Foreskin keratinocyte (primary cell): Measurements from ENCODE around the gene HOOK1.

- RAMPAGE, total RNA = no peak
Observed at GRCh38 chr1:57309549-57310142, 114.2 kb downstream of the DAB1 start.

DNA sequence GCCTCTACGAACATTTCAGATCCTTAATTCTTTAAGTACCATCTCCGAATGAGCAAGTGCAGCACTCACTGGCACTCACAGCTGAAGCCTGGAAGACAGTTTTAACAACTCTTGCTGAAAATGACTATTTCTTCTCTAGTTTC lies 1.0 kb downstream of the OMA1 start:
- RAMPAGE, total RNA = no peak

GRCh38 chr1:58784982-58785423 lies 1.2 kb upstream of the JUN start:
- RAMPAGE, total RNA = no peak

GRCh38 chr1:58886622-58887065 lies 102.8 kb upstream of the JUN start:
- RAMPAGE, total RNA = no peak

DNA sequence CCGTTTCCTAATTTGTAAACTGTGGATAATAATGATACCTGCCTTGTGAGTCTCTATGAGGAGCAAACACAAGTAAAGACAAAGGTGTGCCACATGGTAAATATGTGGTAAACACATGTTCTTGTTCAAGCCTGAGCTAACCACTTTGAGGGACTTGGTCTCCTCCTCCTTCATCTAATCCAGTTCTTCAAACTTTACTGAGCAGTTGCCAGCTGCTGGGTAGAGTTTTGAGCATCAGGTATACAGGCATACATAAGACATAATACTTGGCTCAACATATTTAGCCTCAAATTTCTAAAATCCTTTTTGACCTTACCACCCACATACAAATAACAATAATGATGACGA lies 158.2 kb upstream of the JUN start:
- RAMPAGE, total RNA = no peak

GRCh38 chr1:59015614-59016246 lies 231.9 kb upstream of the JUN start:
- RAMPAGE, total RNA = no peak

DNA sequence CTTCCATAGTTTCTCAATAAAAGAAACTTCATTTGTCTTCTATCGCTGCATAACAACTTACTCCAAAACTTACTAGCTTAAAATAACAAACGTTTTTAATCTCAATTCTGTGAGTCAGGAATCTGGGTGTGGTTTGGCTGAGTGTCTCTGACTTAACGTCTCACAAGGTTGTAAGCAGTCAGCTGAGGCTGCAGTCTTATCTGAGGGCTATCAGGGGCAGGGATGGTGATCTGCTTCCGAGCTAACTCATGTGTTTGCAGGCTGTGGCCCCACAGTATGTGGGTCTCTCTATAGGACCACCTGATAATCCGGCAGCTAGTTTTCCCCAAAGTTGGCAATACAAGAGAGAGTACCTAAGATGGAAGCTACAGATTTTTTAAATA lies 234.2 kb upstream of the FGGY start:
- RAMPAGE, total RNA = no peak

- RAMPAGE, total RNA = no peak
Observed at GRCh38 chr1:59141189-59141581, 155.7 kb upstream of the FGGY start.

- RAMPAGE, total RNA = no peak
Observed at GRCh38 chr1:59367527-59368255, 70.8 kb downstream of the FGGY start.

- RAMPAGE, total RNA = no peak
Observed at GRCh38 chr1:59444993-59445608, 148.2 kb downstream of the FGGY start.

DNA sequence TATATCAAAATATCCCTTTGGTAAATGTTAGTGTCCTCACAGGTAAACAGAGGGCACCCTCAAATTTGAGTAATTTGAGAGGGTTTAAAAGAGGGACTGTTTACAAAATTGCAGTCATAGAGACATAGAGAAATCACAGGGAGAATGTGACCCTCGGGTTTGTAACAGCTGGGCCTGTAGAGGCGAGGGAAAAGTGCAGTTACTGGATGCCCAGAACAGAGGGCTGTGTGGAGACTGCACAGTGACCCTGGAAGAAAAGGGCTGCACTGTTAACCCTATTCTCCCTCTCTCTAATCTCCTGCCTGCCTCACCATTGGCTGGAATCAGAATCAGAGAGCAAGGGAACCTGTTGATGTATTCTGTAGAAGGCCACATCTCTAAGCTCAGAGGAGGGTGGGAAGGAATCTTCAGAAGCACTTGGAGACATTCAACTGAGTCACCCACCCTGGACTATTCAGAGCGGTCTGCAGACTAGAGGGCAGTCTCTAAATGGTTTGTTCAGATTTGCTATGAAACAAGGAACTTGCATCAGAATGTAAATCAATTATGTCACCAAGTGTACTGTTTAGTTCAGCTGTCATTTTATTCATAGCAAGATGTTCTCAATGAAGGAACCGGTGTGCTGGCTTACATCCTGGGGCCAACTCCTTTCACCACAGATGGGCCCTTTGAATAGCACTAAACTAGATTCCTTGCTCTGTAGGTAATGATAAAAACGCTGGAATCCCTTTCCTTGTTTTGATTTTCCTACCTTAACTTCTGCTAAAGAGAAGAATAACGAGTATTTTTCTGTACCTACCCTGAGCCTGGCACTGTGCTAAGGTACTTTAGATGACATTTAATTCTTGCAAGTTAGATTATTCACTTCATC lies 132.2 kb upstream of the HOOK1 start:
- RAMPAGE, total RNA = no peak

GRCh38 chr1:59692482-59692908 lies 122.3 kb upstream of the HOOK1 start:
- RAMPAGE, total RNA = no peak

DNA sequence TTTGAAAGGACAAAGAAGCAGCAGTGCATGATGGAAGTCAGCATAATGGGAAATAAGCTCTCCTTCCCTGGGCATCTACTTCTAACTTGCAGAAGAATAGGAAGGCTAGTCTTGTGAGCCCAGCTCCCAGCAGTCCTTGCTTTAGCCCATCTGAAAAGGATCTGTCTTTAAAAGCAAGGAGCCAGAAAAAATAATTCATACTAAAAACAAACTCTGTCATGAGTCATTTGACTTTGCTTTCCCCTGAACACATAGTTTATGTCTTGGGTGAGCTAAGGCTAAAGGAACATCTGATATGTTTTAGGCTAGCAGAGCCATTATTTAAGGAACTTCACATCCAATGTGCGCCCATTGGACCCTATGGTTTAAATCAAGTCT lies 111.2 kb upstream of the HOOK1 start:
- RAMPAGE, total RNA = no peak

DNA sequence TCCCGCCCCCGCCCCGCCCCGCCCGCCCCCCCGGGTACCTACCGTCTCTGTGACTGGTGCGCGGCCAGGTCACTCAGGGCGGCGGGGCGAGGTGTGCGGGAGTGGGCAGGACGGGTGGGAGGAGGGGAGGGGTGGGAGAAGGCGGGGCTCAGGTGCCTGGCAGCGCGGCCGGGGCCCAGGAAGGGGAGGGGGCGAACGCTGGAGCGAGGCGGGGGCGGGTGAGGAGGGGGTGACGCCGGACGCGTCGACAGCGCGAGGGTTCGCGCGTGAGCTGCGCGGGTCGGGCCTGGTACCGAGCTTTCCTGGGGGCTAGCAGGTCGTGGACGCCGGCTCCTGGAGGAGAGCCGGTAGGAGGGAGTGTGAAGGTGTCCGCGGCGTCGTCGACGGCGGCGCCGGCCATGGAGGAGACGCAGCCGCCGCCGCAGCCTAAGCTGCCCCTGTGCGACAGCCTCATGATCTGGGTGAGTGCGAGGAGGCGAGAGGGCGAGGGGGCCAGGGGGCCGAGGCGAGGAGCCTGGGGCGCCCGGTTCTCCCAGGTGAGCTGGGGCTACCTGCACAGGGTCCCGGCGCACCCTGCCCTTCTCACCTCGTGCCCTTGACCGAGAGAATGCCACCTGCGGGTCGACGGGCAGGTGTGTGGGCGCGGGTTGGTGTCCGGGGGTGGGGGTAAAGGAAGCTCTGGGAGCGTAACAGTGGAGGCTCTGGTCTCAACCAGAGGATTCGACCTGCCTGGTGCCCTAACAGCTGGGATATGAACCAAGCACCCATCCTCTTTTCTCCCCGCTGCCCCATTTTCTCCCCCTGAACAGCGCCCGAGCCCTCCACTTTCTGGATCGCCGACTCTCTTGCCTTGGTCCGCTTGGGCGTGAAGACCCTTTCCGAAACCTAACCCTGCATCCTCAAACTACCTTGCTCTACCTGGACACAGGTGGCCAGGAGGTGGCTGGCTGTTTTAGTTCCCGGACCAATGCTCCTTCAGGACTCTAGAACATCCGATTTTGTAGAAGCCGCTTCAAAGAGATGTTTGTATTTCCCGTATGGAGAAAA lies at the start of gene HOOK1:
TSS of gene HOOK1 (plus strand) at position 230 of the 1,047 bp plus-strand sequence.
- RAMPAGE, total RNA = no peak

- RAMPAGE, total RNA = no peak
Observed at GRCh38 chr1:60621227-60621939, 461.0 kb upstream of the NFIA start.

GRCh38 chr1:60903575-60904053 lies 178.7 kb upstream of the NFIA start:
- RAMPAGE, total RNA = no peak

- RAMPAGE, total RNA = no peak
Observed at GRCh38 chr1:60904408-60904775, 178.0 kb upstream of the NFIA start.

GRCh38 chr1:60983688-60984336 lies 98.5 kb upstream of the NFIA start:
- RAMPAGE, total RNA = no peak

GRCh38 chr1:61051918-61052549 lies 30.3 kb upstream of the NFIA start:
- RAMPAGE, total RNA = no peak

GRCh38 chr1:61173769-61174186 lies 91.4 kb downstream of the NFIA start:
- RAMPAGE, total RNA = no peak